T47D (cell line): ENCODE measurements around a stretch of chr9.

GRCh38 chr9:125374464-125375125 is 113.0 kb downstream of the GAPVD1 start:
- RRBS, result no CpG with 5 or more reads among the region's 21 CpGs

GRCh38 chr9:125446494-125447055 is 184.9 kb downstream of the GAPVD1 start:
- RRBS, result no CpG with 5 or more reads among the region's 7 CpGs

DNA sequence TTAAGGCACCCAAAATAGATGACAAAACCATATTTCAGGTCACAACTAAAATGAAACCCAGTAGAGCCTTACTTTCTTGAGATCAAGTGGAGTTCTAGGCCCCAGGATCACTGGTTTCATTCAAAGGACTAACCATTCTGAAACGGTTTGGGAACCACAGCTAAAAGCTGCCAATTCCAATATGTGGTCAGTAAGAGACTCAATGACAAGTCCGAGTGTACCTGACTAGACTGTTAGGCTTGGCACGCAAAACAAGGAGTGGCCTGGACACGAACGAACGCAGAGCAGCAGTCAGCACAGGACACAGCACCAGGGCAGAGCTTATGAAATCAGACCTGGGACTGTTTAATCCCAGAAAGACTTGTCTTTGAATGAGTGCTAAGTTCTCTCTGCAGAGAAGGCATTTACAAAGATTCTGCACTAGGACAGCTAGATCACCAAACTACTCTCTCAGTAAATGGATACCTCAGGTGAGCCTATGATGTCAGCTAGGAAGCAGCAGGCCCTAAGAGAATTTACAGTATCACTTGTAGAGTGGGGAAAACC is 213.8 kb downstream of the GAPVD1 start:
- RRBS, result no CpG with 5 or more reads among the region's 6 CpGs

GRCh38 chr9:125530005-125530583 is 176.9 kb downstream of the MAPKAP1 start:
- RRBS, result no CpG with 5 or more reads among the region's 1 CpG

GRCh38 chr9:125632222-125633480 is 74.4 kb downstream of the MAPKAP1 start:
- RRBS, result no CpG with 5 or more reads among the region's 5 CpGs

DNA sequence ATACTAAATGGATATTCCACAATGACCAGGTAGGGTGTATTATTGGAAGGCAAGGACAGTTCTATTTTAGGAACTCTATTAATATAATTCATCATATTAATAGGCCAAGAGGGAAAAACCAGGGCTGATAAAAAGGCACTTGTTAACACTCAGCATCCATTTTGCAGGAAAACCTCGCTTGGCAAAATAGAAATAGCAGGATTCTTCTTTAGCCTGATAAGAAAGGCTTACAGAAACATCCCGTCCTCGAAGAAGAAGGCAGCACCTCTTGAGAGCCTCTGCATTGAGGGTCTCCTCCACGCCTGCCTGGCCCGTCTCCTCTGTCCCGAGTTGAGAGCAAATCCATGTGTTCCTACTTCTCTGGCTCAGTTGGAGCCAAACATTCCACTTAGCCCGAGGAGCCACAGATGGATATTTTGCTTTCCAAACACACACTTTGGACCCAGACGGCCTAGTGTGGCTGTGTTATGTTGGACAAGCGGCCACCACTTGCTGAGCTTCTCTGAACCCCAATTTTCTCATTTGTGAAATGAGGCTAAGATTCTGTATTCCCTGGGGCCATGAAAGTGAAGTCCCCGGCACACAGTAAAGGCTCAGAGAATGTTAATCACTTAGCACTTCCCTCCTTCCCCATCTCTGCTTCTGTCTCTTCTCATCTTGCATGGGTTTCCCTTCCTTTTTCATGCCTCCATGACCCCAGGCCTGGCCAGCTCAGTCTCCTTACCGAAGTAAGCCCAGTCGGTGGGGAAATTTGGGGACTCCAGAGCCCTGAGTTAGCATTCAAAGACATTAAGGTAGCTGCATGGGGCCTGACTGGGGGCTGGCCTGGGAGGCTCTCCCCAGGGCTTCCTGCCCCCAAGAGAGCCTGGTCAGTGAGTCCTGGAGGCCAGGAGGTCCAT is 181.7 kb upstream of the MVB12B start:
- RRBS, result no CpG with 5 or more reads among the region's 12 CpGs

DNA sequence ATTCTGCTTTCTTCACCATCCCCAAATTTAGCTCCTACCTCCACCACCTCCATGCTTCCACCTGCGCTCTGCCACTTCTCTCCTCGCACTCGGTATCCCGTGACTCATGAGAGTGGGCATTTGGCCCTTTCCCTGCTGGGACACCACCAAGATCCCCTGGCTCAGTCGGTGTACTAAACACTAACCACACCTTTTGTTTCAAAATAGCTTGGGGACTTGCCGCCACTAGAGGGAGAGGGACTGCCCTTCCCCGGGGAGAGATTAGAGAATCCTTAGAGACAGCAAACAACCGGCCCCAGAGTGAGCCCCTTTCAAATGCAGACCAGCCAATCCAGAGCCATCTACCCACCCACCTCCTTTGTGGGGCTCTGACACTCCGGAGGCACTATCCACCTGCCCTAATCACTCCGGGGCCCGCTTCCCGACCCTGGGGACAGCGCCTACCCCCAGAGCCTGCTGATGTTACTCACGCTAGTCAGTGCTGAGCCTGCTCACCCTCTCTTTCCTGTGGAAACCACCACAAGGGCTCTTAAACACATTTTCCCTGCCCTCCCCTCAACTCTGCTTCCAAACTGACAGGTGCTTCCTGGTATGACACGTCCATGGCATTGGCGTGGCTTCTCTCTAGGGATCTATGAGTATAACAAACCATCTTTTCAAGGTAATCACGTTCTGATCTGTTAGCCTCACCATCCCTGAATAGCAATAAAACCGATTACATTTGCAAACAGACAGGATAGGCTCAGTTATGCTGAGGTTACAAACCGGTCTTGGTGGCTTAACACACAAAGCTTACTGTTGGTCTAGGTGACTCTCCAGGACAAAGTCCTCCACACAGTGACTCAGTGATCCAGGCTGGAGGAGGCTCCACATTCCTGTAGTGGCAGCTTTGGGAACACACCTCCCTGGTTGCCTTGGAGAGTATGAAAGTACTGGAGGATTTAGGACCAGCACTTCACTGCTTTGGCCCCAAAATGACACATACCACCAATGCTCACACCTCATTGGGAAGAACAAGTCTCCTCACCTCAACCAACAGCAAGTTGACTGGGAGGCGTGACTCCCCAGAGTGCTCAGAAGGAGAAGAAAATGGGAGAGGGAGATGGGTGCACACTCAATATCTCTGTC is 180.1 kb upstream of the MVB12B start:
- RRBS, result 24% methylated on average over 2 of the region's 20 CpGs

DNA sequence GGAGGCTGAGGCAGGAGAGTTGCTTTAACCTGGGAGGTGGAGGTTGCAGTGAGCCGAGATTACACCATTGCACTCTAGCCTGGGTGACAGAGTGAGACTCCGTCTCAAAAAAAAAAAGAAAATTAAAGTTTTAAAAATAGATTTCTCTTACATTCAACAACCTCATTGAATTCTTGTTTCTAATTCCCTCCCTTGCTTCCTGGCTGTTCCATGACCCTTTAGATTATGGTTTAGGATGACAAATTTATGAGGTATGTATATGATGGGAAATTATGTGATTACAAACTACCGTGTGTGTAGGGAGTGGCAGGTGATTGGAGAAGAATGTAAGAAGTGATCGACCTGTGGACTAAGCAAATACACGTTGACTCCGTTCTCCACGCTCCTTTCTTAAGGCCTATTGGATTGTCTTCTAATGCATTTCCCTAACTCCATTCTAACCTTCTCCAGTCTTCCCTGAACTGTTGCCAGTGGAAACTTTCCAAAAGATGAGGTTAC is 36.5 kb downstream of the MVB12B start:
- RRBS, result no CpG with 5 or more reads among the region's 7 CpGs

DNA sequence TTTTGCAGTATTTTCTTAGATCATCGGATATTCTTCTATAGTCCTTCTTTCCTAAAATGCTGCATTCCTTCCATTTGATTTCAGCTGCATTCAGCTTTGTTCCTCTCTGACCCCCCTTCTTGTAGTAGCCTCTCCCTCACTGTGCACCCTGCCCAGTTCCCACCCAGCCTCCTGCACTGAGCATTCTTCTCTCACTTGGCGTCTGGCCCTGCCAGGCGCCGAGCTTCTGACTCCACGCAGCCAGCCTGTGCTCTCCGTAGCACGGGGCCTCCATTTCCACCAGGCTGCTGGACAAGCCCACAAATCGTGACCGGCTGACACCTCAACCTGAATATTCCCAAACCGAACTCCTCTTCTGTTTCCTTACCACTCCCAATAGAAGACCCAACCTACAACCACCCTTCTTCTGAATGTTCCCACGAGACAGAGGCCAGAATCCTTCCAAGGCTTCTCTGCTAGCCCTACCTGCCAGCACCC is 40.0 kb downstream of the MVB12B start:
- RRBS, result no CpG with 5 or more reads among the region's 11 CpGs

GRCh38 chr9:126386327-126387263 is 60.0 kb downstream of the MVB12B start:
- RRBS, result no CpG with 5 or more reads among the region's 16 CpGs

- RRBS, result no CpG with 5 or more reads among the region's 4 CpGs
Measured at GRCh38 chr9:126390296-126390652, 63.6 kb downstream of the MVB12B start.

- RRBS, result 1% methylated on average over 32 of the region's 54 CpGs
Measured at GRCh38 chr9:126722131-126722990, 82.5 kb upstream of the ZBTB43 start.

DNA sequence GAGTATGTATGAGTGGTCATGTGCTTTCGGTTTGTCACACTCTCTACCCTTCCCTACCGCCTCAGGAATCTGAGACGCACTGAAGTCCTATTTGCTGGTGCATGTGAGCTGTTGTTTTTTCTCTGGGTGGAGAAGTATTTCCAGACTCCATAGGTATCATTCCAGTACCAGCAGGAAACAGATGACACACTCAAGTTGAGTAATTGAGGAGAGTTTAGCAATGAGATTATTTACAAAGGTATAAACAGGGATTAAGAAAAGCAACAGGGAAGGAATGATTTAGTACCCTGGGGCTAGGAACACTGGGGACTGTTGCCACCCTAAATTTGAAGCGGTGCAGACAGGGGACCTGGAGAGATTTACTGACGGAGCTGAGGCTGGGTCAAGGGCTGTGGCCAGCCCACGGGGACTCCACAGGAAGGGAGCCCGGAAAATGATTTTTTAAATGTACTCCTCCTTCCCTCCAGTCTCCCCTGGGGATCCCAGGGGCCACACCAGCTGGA is 13.3 kb upstream of the ZBTB43 start:
- RRBS, result no CpG with 5 or more reads among the region's 7 CpGs

DNA sequence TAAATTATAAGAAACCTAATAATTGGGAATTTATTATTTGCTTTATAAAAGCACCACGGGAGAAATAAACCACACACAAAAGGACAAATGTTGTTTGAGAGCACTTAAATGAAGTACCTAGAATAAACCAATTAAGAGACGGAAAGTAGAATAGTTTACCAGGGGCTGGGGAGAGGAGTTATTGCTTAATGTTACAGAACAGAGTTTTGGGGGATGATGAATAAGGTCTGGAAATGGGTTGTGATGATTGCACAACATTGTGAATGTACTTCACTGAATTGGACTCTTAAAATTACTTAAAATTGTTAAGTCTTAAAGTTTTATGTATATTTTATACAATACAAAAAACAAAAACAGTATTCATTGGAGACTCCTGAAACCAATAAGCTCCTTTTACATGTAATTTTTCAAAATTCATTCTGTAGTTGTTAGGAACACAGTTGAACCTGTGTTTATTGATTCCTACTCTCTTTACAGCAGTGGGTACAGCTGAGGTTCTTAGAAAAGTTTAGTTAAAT is 1.5 kb downstream of the ZBTB43 start:
- RRBS, result no CpG with 5 or more reads among the region's 2 CpGs

GRCh38 chr9:127130986-127132103 is 8.9 kb upstream of the ANGPTL2 start:
- RRBS, result no CpG with 5 or more reads among the region's 16 CpGs

GRCh38 chr9:127132931-127133575 is 10.6 kb upstream of the ANGPTL2 start:
- RRBS, result no CpG with 5 or more reads among the region's 13 CpGs

- RRBS, result 73% methylated on average over 2 of the region's 16 CpGs
Measured at GRCh38 chr9:127133576-127134405, 11.4 kb upstream of the ANGPTL2 start.

DNA sequence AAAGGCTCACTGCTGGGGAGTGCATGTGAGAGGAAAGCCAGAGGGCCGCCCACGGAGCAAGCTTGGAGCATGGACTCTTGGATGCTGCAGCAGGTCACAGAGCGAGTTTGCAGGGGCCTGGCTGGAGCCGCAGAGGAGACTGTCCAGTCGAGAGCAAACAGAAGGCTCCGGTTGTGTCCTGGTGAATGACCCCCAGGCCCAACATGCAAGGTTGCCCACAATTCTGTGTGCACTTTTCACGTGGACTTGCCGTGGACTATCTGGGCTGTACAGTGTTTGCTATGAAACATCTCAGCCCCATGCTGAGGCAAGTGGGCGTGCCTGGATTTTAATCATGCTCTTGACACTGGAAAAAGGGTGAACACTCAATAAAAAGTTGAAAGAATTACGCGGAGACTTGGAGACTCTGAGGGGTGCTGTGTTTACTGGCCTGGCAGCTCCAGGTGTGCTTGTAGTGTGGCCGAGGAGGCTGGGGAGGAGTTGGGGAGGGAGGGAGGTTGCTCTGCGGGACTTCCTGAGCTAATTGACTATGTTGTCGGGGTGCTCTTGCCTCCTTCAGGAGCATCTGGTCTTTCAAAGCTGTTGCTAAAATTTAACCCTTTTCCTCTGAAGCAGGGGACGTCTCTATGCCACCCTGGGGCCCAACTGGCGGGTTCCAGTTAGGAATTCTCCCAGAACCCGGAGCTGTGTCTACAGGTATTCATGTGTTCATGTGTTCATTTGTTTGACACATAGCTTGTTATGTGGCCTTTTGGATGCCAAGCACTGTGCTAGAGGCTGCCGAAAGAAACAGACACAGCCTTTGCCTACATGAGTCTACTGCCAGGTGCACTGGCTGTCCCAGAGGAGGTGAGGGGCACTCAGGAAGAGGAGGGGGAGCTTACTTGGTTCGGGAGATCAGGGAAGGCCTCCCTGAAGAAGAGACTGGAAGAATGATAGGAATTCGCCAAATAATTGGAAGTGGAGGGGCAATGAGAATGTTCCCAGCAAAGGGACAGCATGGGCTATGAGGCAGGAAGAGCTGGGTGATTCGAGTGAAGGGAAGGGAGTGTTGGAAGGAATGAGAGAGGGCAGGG is 54.2 kb upstream of the GARNL3 start:
- RRBS, result no CpG with 5 or more reads among the region's 21 CpGs

GRCh38 chr9:127226271-127226709 is 38.3 kb upstream of the GARNL3 start:
- RRBS, result no CpG with 5 or more reads among the region's 7 CpGs